Mesangial cell (primary cell): ENCODE measurements around the gene DRD2.

DNA sequence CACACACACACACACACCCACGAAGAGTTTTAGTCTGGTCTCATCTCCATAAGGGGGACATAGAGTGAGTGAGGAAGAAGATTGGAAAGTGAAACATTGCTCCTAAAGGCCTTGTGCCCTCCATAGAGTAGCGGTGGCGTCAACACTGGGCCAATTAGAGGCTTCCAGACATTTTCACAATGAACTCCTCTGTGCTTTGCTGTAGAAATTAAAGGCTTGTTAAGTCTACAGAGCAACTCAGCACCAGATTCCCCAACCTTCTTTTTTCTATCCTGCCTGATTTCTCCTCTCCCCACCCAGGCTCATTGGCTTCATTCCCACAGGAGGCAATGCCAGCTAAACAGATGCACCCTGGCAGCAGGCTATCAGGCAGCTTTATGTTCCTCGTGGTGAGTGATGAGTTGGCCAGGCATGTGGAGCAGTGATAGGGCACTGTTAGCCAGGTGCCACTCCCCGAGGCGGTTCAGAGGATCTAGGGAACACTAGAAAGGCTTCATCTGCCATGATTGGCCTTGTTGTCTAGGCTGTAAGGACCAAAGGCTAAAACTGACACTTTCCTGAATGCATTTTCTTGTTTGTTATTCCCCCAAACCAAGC is 4.8 kb downstream of the DIXDC1 start:
- RAMPAGE, long total RNA = no peak

DNA sequence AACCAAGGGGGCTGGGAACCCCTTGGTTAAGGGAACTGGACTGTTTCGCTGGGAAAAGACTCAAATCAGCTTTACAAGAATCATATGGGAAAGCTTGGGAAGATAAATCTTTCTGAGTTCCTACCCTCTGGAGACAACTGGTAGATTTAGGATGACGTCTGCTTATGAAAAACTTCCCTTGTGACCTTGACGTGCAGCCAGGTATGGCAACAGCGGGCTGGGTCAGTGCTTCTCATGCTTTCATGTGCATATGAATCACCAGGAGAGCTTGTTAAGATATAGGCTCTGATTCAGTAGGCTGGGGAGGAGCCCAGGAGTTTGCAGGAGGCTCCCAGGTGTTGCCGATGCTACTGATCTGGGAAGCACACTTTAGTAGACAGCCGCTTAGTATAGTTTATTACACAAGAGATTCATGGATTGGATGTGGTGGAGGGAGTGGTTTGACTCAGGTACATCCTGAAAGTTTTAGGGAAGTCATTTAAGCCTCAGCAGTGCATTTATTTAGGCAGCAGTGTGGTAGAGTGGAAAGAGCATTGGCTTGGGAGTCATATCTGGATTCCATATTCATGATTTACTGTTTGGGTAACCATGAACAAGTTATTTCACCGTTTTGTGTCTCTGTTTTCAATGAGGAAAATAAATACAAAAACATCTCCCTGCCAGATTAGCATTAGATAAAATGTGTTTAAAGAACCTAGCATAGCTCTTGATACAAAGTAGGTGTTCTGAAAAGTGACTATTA is 23.8 kb downstream of the DIXDC1 start:
- RAMPAGE, long total RNA = no peak

GRCh38 chr11:112075423-112075999 is 1.4 kb downstream of the NKAPD1 start:
- RAMPAGE, long total RNA = no peak

DNA sequence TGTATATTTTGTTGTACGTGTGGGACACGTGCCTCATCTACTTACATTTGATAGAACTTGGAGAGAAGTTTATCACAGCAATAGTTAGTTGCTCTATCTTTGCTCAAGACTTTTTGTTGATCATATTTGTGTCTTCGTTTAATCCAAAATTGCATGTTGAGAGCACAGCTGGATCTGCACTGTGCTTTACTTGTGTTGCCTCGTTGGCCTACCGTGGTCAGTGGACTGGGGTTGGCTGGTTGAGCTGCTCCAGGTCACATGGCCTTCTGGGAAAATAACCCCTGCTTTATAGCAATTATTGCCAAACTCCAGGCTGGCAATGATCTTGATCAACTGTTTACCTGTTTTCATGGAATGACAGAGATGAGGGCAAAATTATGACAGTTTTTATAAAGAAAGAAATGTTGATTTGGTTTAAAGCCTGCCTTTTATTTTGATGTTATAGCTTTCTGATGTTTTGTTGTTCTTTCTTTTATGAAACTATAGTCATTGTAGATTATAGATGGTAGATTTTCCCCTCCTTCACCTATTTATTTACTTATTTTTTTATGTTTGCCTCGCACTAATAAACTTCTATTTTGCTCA is 5.8 kb upstream of the PLET1 start:
- RAMPAGE, long total RNA = no peak

GRCh38 chr11:112363910-112364516 is 103.4 kb upstream of the PLET1 start:
- RAMPAGE, long total RNA = no peak

DNA sequence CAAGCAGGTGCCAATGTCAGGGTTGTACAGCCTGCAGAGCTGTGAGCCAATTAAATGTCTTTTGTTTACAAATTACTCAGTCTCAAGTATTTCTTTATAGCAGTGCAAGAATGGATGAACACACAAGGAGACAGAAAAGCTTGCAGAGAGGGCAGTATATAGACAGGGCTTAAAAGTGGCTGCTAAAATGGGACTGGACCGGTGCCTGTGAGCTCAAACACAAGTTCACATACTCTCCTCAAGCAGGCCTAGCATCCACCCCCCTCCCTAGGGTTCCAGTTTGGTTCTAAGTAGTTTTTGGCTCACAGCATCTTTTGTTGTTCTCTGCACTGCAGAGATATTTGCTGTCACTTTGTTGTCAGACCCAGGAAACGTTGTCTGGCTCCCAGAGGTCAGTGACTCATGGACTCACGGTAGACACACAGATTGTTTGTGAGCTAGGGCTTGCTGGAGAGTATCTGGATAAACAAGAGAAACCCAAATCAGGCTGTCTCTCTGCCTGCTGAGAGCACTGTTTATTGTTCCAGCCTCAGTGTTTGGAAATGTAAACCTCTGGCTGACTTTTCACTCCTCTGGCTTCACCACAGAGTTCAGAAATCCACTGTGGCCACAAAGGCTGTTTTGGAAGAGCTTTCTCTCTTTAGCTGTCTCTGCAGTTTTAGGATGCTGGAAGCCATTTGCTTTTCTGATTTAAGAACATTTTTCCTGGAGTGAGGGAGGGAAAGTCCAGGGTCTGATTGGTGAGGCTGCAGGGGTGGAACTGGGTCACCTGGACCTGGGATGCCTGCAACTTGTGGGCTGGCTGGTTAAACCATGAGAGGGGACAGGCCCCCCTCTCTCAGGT is 303.7 kb upstream of the PLET1 start:
- RAMPAGE, long total RNA = no peak

GRCh38 chr11:112852402-112852631 is 108.9 kb upstream of the NCAM1 start:
- RAMPAGE, long total RNA = no peak

GRCh38 chr11:113091009-113091692 is 129.9 kb downstream of the NCAM1 start:
- RAMPAGE, long total RNA = no peak

GRCh38 chr11:113474696-113475508 is at the start of gene DRD2:
TSS of gene DRD2 (minus strand) at chr11:113475398.
- RAMPAGE, long total RNA = no peak

- RAMPAGE, long total RNA = no peak
These were observed 2.6 kb downstream of the USP28 start for GRCh38 chr11:113872843-113873187.

GRCh38 chr11:114036057-114037011 is 23.2 kb upstream of the ZBTB16 start:
- RAMPAGE, long total RNA = no peak

DNA sequence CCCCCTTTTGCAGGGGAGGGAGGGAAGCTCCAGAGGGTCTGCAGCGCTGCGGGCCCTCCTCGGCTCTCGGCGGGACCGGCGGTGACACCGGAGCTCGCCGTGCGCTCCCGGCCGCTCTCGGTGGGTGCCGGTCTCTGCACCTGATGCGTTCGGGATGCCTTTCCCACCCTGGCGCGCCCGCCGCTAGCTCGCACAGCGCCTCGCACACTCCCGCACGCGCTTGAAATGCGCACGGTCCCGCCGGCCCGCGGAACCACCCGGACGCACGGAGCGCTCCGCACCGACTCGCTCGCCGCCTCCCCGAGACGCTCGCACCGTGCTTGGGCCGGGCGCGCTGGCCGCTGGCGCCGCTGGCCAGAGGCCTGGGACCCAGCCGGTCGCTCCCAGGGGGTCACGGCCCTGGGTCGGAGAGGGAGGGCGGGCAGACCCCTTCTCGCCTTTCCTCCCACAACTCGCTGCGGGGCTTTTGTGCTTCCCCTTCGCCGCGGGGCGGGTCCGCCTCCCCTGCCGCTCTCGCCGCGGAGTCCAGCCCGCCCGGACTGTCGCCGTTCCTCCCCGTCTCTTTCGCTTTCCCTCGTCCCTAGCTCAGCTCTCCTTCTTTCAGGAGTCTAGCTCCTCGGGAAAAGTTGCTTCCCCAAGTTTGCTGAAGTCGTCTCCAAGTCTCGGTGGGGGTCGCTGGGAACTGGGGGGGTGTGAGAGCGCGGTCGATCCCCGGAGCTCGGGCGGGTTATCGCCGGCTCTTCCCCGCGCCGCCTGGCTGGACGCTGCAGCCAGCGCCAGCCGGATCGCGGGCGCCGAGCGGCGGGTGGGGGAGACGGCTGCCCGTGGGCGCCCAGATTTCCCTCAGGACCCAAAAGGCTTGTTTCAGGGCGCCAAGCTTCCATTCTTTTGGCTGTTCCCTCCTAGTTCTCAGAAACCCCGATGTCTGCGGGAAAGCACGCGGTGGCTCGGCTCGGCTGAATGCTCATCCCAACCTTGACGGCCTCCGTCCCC is 1.2 kb downstream of the ZBTB16 start:
- RAMPAGE, long total RNA = no peak

DNA sequence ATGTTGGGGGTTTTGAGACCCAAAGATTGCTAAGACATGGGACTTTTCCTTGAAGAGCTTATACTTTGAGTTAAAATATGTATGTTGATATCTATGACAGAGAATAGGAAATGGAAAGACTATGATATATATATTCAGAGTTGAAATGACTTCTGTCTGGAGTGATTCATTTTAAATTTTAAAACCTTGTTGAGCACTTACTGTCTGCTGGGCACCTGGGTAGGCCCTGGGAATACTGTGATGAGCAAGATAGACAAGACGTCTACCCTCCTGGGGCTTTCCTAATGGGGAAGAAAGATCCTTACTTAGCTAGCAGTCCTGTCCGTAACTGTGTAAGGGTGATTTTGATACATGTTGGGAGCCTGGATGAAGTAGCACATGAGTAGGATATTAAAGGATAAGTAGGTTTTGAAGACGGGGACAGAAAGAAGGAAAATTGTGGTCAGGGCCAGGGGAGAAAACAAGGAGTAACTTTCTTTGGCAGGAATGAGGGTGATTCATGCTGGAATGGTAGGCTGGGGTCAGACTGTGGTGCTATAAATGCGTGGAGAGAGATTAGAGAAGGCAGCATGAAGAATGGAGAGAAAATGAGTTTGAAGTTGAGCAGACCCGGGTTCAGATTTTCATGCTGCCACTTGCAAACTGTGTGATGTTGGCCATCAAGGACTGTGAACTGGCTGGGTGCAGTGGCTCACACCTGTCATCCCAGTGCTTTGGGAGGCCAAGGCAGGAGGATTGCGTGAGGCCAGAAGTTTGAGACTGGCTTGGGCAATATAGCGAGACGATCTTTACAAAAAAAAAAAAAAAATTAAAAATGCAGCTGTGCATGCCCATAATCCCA is 22.0 kb downstream of the ZBTB16 start:
- RAMPAGE, long total RNA = no peak

GRCh38 chr11:114116689-114117247 is 57.3 kb downstream of the ZBTB16 start:
- RAMPAGE, long total RNA = no peak

- RAMPAGE, long total RNA = no peak
These were observed 66.3 kb downstream of the ZBTB16 start for GRCh38 chr11:114125766-114126274.

- RAMPAGE, long total RNA = no peak
These were observed 75.3 kb downstream of the ZBTB16 start for GRCh38 chr11:114134768-114135171.

- RAMPAGE, long total RNA = no peak
These were observed 108.5 kb downstream of the ZBTB16 start for GRCh38 chr11:114167773-114168623.

DNA sequence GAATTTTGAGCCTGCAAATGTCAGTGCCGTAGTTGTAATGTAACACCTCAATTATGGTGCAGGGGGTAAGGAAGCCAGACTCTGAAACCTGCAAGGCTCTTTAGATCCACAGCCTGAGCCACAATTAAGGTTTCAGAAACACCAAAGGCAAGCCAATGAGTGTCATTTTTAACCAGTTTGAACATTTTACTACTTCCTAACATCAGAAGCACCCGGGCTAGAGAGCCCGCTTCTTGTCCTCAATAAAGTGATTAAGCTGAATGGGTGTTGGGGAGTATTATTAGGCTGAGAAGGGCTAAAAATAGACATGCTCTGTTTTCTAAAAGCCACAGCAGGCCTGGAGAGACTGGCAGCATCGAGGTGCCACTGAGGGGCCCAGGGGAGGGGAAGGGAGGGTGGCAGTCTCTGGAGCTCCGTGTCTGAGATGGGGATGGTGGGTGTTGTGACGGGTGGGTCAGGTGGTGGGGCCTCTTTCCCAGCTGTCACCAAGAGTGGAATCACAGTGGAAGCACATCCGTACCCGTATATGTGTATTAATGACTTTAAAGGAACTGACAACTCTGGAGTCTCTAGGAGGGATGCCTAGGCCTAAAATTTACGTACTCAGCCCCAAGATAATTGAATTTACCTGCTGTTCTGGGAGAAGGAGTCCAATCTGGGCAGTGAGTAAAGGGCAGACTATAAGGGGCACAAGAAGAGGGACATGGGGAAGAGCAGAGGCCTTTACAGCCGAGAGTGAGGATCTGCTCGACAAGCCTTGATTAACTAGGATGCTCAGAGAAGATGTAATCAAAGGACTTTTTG is 113.7 kb downstream of the ZBTB16 start:
- RAMPAGE, long total RNA = no peak

- RAMPAGE, long total RNA = no peak
These were observed 113.1 kb upstream of the NNMT start for GRCh38 chr11:114182942-114183691.

GRCh38 chr11:114200223-114201083 is 95.7 kb upstream of the NNMT start:
- RAMPAGE, long total RNA = no peak